RPMI7951 (cell line): ENCODE data around the genes GOLGA8Q and SCG5.

GRCh38 chr15:29730756-29731215 lies 91.5 kb downstream of the TJP1 start:
- RAMPAGE, long total RNA: no peak

GRCh38 chr15:29790372-29791057 lies 31.8 kb downstream of the TJP1 start:
- RAMPAGE, long total RNA: no peak

DNA sequence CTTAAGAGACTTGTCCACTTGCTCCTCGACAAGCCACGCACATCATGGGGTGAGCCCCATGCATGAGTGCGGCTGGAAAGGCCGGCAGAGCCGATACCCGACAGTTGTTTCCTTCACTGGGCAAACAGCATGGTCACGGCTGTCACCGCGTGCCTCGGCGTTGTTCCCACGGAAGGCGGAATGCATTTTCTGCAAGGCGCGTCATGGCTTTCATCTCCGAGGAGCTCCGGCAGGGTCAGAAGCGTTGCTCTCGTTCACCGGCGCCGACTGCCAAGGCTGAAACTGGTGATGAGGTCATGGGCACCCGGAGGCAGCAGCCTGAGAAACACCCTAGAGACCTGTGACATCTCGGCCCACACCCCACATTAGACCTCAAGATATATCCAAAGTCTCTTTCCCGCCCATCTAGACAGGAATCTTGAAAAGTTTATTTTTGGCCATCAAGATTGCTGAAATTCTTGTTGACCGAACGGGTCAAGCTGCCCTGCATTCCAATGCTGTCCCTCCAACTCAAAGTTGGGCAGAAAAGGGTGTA lies 546 bp upstream of the TJP1 start:
- RAMPAGE, long total RNA: no peak

DNA sequence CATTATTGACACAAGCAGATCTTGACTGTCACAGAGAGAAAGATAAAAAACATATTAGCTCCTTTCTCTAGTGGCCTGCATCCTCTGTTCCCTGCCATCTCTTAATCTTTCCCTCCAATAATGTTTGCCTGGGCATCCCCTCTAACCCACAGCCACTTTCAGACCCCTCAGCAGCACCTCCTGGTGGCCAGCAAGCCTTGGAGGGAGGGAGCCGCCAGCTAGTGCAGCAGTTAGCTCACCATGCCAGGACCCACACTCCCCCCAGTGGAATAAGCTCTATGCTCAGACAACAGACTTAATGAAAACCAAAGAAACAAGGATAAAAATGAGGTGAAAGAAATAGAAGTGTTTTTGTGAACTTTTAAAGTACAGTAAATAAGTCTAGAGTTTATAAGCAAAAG lies 103.5 kb upstream of the TJP1 start:
- RAMPAGE, long total RNA: no peak

GRCh38 chr15:30552011-30552274 lies at the start of gene GOLGA8Q:
GOLGA8Q (plus strand) TSS chr15:30552050.
- RAMPAGE, long total RNA: no peak

- RAMPAGE, long total RNA: no peak
Observed at GRCh38 chr15:30969663-30970135, 21.7 kb downstream of the MTMR10 start.

- RAMPAGE, long total RNA: no peak
Observed at GRCh38 chr15:30990163-30990871, 1.1 kb downstream of the MTMR10 start.

DNA sequence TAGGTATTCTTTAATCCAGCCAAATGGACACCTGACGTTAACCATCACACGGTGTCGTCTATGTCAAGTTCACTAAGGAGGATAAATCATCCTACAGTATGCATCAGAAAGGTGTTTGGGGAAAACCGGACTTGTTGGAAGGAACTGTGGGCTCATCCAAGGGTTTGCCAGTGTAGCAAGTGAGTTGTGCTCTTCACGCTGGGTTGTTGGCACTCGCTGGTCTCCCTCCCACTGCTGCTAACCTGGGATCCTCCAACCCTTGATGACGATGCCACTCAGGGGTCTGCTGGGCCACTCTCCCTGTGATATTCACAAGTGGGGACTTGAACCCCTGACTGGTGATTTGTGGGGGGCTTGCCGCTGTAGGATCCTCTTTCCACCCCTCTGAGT lies 102.7 kb upstream of the TRPM1 start:
- RAMPAGE, long total RNA: no peak

DNA sequence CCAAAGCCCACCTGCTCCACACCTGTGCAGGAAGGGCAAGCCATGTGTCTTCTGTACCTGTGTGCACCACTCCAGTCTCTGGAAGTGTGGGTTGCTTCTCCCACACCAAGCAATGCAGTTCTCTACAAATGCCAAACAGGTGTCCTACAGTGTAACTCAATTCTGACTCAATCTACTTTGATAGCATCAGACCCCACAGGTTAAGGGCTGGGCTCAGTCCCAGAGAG lies 28.9 kb upstream of the KLF13 start:
- RAMPAGE, long total RNA: no peak

- RAMPAGE, long total RNA: no peak
Observed at GRCh38 chr15:31326548-31326604, 259 bp upstream of the KLF13 start.

GRCh38 chr15:31392667-31393171 lies 66.1 kb downstream of the KLF13 start:
- RAMPAGE, long total RNA: no peak

DNA sequence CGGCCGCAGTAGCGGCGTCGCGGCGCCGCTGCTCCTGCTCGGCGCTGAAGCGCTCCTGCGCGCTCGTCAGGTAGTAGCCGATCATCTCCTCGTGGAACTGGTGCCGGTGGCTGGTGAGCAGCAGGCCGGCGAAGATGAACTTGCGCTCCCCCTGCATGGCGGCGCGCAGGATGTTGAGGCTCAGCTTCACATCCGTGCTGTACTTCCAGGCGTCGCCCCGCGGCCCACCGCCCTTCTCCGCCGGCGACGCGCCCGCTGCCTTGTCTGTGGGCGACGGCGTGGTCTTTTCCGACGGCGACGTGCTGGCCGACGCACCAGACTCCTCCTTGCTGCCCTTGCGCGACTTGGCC lies 157.4 kb downstream of the KLF13 start:
- RAMPAGE, long total RNA: no peak

- RAMPAGE, long total RNA: no peak
Observed at GRCh38 chr15:32342125-32342621, 60.9 kb downstream of the GOLGA8K start.

- RAMPAGE, long total RNA: no peak
Observed at GRCh38 chr15:32641291-32642185, at the start of gene SCG5. SCG5 (plus strand) TSS chr15:32641710.

DNA sequence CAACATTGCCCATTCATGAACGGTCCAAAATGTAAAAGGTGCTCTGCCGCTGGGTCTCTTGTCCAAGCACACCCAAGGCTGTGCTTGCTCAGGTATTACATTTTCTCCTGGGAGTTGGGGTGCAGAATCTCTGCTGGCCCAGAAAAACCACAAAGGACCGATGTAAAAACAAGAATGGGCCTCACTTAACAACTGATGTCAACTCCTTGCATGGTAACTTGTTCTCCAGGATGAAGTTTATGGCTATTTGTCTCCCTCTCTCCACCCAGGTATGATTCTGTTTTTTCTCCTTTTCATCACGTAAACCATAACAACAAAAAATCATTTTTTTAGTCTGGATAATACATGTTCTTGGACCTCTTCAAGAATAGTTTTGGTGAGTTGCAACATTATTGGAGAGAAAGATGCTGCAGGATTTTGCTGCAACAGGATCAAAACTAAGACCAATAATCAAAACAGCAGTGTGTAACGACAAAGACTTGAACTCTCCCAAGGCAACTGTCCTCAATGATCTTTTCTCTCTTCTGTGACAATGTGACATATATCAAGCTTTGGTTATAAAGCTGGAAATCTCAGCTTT lies 55.7 kb downstream of the GREM1 start:
- RAMPAGE, long total RNA: no peak

- RAMPAGE, long total RNA: no peak
Observed at GRCh38 chr15:32818493-32819766, 101.1 kb downstream of the GREM1 start.

DNA sequence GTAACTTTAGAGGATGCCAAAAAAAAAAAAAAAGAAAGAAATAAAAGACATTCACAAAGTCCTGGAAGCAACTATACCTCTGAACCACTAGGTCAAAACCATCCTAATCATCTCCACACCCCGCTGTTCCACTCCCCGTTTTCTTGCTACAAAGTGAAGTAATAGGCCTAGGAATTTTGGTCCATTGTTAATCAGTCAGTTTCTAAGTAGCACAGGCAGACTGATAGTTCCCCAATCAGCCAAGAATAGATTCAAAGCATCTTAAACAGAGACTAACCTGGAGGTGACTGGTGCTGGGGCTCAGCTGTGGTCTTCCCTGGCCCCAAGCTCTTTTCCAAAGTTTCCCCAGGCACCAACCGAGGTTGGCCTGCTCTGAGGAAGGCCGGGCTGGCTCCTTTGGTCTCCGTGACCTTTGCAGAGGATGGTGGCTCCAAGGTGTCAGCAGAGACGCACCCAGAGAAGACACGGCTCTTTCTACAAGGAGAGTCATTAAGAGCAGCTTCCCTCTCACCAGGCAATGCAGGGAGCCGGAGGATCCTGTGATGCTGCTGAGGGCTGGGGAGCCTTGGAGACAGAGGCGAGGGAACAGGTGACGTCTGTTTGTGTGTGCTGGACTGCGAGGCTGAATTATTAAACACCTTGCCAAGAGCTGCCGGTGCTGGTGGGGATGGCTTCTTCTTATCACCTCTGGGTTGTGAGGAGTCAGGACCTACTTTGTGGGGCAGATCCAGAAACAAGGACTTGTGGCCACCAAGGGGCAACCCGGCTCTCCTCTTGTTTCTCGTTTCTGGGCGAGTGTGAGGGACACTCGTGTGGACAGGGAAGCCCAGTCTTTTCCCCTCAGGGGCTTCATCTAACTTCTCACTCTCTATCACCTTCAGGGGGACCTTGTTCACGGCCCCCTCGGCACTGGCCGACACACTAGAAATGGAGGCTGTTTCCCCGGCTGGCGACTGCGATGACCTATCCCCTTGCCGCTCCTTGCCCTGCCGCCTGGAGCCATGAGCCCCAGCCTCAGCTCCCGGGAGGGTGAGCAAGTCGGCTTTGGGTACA lies 41.4 kb downstream of the FMN1 start:
- RAMPAGE, long total RNA: no peak

DNA sequence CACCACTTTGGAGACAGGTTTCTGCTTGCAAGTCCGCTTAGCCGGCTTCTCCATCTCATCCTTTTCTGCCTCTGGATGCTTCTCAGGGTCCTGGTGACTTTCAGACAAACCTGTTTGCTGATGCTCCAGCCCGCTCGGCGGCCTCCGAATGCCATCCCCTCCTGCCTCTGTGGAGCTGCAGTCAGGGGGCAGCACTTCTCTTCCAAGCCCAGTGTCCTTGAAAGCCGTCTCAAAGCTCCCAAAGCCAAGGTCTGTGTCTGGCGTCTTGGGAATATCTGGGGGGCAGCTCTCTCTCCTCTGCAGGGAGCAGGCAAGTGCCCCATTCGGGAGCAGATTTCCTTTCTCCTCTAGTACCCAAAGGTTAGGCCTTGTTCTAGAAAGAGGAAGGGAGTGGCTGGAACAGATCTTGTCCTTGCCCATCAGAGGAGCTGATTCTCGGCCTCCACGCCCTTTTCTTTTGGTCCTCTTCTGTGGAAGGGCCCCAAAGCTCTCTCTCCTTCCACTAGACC lies 40.5 kb downstream of the FMN1 start:
- RAMPAGE, long total RNA: no peak

GRCh38 chr15:33154434-33154950 lies 40.0 kb downstream of the FMN1 start:
- RAMPAGE, long total RNA: no peak

DNA sequence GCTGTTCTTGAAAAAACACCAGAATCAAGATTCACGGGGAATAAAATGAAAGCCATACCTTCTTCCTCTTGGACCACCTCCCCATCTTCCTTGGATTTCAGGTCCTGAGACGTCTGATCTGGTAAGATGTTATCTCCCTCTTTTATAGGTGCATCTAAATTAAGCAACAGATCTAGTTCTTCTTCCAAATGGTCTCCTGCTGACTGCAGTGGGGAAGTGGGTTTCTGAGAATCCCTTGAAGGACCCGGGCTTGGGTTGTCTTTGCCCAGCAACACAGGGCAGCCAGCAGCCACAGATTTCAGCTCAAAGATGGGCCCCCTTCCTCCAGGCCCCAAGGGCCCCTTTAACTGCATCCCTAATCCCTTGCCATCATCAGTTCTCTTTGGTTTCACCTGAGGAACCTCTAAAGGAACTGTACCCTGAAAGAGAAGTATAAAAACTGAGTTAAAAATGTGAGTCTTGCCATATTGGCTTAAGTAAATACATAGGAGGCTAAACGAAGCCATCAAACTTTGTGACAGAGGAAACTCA lies 100.8 kb upstream of the CHRM5 start:
- RAMPAGE, long total RNA: no peak